Left common carotid artery plus branches (tissue), 1 donor: ENCODE measurements around a stretch of chr18.

- PRO-cap, result no peak
These were observed 27.7 kb downstream of the CABLES1 start for GRCh38 chr18:23162663-23163653.

DNA sequence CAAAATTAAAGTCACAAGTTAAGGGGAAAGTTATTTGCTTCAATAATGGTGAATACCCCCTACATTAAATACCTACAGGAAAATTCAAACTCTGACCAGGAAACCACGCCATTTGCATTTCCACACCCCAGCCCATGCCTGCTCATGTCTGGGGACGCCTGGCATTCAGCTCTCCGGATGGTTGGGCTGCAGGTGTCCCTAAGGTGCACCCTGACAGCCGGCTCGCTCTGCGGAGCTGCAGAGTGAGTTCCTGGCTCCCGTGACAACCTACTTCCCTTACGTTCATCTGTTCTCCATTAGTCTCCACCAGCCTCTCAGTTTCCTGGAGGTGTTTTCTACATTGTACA, 107.3 kb downstream of the TMEM241 start:
- PRO-cap, result no peak

GRCh38 chr18:23458847-23459155, 5.7 kb downstream of the RIOK3 start:
- PRO-cap, result no peak

DNA sequence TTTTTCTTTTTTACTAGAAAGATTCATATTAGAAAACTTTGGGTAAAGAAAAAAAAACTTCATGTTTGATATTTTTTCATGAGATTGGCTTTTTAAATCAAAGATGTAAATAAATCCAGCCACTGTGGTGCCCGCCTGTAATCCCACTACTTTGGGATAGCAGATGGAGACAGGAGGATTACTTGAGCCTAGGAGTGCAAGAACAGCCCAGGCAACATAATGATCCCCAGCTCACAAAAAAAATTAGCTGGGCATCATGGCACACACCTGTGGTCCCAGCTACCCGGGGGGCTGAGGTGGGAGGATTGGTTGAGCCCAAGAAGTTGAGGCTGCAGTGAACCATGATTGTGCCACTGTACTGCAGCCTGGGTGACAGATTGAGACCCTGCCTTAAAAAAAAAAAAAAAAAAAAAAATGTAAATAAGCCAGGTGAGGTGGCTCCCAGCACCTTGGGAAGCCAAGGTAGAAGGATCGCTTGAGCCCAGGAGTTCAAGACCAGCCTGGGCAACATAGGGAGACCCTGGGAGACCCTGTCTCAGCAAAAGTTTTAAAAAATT, 13.3 kb downstream of the RIOK3 start:
- PRO-cap, result no peak

- PRO-cap, result no peak
These were observed 617 bp upstream of the ANKRD29 start for GRCh38 chr18:23663390-23663666.

GRCh38 chr18:23835023-23835754, 145.9 kb downstream of the LAMA3 start:
- PRO-cap, result no peak

DNA sequence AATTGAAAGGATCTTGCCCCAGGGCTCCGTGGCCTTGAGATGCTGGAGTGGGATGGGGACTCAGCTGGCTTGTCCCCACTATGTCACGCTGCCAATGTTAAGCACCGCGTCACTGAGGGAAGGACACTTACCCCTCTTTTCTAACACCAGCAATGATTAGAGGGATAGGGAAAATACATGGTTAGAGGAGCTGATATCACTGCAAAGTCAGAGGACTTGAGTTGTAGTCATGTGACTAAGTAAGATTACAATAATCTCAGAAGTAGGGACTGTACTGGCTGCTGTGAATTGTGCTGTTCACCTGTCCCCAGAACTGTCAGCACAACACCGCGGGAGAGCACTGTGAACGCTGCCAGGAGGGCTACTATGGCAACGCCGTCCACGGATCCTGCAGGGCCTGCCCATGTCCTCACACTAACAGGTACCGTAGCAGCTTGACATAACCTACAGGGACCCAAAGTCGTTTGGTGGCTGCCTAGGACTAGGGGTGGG, 132.9 kb upstream of the TTC39C start:
- PRO-cap, result no peak

DNA sequence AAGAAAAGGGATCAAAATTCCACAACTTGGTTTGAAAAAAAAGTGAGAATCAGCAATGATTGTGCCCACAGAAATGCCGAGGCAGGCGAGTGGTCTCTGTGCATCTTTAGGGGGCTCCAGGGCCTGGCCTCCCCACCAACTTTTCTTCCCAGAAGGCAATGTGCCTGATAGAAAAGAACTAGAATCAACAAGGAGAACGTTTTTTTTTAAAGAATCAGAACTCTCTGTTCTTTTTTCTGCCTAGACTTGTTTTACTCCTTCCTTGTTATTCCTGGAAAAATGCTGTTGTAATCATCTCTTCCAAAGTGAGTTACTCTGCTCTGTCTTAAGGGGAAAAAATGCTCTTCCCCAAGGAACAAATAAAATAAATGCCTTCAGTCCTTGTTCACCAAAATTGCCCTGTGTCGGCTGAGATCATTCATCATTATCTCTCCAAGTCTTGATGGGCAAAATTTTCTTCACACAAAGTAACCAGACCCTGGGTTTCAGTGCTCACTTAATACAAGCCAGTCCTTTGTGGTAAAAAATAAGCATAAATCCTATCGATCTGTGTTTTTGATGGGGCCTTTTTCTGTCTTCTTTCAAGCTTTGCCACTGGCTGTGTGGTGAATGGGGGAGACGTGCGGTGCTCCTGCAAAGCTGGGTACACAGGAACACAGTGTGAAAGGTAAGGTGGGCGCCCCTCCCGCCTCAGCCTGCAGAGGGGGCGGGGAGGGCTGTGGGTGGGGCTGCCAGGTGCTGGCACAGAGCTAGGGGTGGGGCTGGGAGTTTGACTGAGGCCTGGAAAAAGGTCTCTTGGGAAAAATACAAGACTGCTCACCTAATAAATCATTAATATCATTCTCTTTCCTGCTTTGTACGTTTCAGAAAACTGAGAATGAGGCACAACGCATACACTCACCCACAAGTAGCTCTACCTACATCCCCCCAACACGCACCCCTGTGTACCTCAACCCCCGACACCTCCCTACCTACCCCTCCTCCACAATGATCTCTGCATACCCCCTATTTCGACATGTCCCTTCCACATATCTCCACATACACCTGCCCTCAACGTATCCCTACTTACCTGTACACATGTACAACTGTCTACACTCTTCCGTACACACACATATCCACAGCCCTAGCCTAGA, 130.0 kb upstream of the TTC39C start:
- PRO-cap, result no peak

GRCh38 chr18:23894589-23895205, 119.9 kb upstream of the TTC39C start:
- PRO-cap, result no peak

DNA sequence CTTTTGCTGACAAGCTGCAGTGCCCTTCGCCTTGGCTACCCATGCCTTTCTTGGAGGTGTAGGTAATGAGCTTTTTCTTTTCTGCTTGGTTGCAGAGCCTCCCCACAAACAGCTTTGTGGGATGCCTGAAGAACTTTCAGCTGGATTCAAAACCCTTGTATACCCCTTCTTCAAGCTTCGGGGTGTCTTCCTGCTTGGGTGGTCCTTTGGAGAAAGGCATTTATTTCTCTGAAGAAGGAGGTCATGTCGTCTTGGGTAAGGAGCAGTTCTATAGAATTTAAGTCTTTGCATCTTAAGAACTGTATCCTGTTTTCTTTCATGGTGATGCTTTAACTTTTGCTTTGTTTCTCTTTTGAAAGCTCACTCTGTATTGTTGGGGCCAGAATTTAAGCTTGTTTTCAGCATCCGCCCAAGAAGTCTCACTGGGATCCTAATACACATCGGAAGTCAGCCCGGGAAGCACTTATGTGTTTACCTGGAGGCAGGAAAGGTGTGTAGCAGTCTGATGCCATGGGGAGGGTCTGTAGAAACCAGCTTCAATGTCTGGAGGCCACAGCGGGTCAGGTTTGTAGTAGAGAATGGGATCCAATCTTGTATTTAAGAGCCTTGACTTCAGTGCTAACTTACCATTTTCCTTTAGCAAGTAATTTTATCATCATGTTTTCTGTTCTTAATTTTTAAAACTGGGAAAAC, 64.7 kb upstream of the TTC39C start:
- PRO-cap, result no peak

DNA sequence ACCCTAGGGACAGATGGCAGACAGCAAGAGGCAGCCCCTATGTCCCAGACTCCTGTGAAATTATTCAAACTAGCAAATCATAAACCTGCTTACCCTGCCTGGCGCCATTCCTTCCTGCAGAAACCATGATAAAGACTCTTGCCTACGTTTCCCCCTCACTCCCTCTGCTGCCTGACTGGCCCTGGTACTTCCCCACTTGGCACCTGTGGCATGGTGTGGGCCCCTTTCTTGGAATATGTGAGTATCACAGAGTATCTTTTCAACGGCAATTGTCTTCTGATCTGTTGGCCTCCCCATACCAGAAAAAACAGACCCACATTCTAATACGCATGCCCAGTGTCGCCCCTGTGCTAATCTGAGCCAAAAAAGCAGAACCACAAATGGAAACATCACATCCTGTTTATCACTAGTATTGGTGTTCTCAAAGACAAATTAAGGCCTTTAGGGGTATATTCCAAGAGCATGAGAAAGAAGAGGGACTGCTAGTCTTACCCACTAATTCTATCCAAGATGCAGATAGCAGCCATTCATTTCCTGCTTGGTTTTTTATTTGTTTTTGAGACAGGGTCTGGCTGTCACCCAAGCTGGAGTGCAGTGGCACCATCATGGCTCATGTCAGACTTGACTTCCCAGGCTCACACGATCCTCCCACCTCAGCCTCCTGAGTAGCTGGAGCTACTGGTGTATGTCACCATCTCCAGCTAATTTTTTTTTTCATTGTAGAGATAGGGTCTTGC, 44.1 kb upstream of the TTC39C start:
- PRO-cap, result no peak

GRCh38 chr18:24016679-24017078, 2.1 kb downstream of the TTC39C start:
- PRO-cap, result no peak

DNA sequence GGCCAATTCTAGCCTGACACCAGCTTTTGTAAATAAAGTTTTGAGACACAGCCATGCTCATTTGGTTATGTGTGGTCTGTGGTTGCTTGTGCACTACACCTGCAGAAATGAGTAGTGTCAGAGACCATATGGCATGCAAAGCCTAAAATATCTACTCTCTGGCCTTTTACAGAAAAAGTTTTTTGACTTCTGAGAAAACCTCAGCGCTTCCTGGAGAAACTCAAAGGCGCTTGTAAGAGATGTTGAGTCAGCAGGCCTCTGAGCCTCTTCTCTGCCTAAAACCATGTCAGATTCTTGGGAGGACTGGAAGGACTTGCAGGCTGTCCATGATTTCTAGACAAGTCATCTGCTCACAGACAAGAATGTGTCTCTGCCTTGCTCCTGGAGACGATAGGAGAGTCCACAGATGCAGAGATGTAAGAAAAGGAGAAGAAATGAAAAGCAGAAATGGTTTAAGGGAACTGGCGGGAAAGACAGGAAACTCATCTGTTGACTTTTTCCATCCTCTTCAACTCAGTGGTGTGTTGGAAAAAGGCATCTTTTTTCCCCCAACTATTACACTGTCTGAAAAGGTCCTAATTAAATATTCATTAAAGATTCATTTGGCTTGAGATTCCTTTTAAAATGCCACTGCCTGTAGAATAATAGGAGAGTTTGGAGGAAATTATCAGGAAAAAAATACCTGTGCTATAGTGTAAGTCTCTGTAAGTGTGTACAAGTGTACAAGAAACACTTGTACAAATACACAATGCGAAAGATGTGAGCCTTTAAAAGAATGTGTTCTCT, 5.3 kb downstream of the TTC39C start:
- PRO-cap, result no peak

DNA sequence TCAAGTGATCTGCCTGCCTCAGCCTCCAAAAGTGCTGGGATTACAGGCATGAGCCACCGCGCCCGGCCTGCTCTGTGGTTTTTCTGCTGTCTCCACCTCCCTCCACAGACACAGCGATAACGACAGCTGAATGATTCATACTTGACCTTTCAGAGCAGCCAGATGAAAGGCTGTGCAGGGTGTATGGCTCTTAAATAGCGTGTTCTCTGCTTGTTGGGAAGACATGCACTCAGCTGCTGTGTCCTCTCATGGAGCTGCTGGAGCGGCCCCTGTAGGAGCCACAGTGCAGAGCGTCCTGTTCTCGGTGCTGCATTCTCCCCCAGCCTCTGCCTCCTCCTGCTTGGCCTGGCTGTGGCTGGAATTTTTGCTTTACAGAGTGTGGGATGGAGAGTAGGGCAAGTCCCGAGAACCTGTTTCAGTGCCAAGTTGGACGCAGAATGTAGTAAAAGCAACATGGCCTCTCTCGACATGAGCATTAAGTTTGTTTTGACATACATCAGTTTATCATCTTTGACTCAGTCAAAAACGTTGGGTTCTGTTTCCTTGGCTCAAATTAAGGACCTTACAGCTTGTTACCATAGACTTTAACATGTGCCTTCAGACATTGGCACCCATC, 61.8 kb downstream of the TTC39C start:
- PRO-cap, result no peak

DNA sequence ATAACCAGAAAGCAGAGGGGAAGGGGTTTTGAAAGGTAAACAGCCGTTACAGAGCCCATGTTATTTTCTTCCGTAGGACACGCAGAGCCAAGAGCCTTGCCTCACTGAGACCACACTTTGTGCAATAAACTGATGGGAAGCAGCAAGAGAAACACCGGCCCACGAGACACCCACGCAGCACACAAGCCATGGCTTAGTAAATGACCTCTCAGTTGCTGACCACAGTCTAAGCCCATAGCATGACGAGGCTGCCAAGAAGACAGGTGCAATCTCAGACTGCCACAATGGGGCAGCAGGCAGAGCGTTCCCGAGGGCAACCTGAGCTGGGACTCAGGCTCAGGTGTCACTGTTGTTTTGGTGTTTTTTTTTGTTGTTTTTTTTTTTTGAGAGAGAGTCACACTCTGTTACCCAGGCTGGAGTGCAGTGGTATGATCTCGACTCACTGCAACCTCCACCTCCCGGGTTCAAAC, 59.7 kb downstream of the CABYR start:
- PRO-cap, result no peak

- PRO-cap, result no peak
These were observed 100.1 kb downstream of the HRH4 start for GRCh38 chr18:24560454-24560956.

DNA sequence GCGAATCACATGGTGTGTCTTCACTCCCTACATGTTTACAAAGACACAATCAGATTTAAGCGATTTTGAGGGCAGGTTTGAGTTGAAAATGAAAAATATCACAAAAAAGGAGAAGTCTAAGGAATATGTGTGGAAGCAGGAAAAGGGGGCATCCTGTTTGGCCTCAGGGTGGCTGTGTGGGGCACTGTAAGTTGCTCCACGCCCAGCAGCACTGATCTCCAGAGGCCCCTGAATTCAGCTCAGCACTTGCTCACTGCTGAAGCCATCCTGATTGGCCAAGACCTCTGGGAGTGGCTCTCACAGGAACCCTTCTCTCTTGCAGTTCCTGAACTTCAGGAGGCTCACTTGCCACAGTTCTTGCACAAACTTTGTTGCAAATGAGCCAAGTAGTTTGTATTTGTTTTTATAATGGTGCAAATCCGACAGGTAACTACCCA, 363.5 kb downstream of the ZNF521 start:
- PRO-cap, result no peak

- PRO-cap, result no peak
These were observed 67.0 kb downstream of the ZNF521 start for GRCh38 chr18:25284778-25285570.

GRCh38 chr18:25348271-25348805, 3.6 kb downstream of the ZNF521 start:
- PRO-cap, result no peak

DNA sequence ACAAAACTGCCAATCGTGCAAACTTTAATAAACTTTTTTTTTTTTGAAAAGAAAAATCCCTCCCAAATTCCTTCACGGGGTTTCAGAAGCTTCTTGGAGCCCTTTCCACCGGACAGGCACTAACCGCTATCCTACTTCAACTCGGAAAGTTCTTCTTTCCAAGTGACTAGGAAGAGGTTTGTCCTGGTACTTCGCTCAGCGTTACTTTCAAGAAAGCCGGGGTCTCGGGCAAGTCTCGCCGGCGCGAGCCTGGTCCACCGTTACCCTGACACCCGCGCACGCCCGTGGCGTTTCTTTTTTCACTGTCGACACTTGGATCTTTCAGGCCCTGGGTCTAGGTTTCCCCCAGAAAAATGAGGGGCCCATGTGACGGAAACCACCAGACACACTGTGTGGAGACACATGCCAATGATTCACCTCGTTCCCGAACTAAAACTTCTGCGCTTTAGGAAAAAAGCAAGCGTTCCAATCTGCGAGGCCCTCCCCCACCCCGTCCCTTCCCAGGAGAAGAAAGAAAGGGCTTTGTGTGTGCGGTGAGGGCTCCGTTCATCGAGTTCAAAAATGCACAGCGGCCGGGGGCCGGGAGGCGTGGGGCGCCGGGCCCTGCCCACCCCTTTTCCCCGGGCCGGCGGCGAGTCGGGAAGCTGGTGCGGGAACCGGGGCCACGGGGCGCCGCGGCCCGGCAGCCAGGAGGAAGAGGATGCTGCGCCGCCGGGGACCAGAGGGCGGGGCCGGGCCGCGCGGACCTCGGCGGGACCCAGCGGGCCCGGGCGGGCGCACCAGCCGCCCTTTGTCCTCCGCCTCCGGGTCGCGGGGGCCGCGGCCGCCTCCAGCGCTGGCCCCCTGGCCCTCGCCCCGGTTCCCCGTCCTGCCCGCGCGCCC, 2.7 kb downstream of the ZNF521 start:
- PRO-cap, result no peak